SP-49 (cell line): ENCODE measurements around the gene UNCX.

- PRO-cap: no peak
Observed at GRCh38 chr7:618433-618833, 98.8 kb upstream of the PDGFA start.

- PRO-cap: no peak
Observed at GRCh38 chr7:711783-712335, 14.6 kb upstream of the DNAAF5 start.

- PRO-cap: no peak
Observed at GRCh38 chr7:767418-768325, 40.6 kb upstream of the PRKAR1B start.

- PRO-cap: no peak
Observed at GRCh38 chr7:855841-856210, 20.5 kb upstream of the GET4 start.

GRCh38 chr7:873707-874540, 2.4 kb upstream of the GET4 start:
- PRO-cap: no peak

DNA sequence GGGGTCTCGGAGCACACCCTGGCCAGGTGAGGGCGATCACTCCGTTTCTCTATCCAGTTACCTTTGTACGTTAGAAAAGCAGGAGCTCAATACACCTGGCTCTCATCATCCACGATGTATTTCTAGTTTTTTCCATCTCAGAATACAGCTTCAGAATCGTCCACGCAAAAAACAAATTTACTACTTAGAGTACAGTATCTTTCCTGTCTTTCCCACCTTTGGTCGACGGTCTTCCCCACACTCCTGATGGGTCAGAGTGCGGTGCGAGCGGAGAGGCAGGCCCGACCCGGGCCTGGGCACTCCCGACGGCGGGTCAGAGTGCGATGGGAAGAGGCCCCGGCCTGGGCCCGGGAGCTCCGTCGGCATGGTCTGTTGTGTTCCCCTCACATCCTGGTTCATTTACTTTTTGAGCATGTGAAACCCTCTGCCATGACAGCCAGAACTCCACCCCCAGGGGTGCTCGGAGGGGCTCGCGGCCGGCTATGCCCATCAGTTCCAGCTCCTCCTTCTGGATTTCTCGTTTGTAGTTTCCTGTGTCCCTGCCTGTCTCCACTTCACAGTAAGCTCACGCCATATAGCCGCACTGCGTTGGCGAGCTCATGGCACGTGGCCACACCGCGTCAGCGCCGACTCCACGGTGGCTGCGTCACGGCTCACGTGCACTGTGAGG, 7.9 kb downstream of the COX19 start:
- PRO-cap: no peak

DNA sequence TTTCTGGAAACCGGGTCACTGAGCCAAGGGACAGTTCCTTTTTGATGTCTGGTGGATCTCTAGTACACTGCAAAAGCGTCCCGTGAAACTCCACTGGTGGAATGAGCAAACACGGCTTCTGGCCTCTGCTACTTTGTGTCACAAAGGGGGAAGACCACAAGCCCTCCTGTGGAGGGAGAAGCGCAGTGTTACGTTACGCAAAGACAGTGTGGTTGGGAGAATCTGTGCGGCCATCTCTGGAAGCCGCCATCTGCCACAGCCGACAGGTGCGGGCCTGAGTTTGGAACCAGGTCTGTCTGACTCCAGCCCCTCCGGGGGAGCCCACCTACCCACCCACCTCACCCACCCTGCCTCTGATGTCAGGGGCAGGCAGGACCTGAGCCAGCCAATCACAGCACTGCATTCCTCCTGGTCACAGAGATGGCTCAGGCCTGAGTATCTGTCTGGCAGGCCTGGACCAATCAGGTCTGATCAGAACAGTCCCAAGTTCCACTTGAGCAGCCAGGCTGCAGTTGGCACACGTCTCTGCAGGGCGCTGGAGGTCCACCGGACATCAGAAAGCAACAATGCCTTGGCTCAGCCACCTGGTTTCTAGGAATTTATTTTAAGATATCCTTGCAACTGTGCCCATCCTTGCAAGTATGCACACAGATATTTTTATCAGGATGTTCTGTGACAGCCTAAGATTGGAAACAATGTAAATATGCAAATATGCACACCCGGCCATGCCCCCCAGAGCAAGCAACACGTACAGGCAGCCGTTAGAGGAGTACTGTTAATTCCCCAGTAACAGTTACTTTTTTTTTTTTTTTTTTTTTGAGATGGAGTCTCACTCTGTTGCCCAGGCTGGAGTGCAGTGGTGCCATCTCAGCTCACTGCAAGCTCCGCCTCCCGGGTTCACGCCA, 2.8 kb upstream of the CYP2W1 start:
- PRO-cap: no peak

GRCh38 chr7:1045398-1046261, 1.3 kb downstream of the GPR146 start:
- PRO-cap: no peak

DNA sequence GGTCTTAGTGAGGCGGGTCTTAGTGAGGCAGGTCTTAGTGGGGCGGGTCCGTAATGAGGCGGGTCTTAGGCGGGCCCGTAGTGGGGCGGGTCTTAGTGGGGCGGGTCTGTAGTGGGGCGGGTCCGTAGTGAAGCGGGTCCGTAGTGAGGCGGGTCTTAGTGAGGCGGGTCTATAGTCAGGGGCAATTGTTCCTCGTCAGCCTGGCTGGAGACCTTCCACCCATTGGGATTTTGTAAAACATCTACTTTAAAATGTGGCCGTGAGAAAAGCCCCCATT, 15.5 kb downstream of the GPR146 start:
- PRO-cap: no peak

DNA sequence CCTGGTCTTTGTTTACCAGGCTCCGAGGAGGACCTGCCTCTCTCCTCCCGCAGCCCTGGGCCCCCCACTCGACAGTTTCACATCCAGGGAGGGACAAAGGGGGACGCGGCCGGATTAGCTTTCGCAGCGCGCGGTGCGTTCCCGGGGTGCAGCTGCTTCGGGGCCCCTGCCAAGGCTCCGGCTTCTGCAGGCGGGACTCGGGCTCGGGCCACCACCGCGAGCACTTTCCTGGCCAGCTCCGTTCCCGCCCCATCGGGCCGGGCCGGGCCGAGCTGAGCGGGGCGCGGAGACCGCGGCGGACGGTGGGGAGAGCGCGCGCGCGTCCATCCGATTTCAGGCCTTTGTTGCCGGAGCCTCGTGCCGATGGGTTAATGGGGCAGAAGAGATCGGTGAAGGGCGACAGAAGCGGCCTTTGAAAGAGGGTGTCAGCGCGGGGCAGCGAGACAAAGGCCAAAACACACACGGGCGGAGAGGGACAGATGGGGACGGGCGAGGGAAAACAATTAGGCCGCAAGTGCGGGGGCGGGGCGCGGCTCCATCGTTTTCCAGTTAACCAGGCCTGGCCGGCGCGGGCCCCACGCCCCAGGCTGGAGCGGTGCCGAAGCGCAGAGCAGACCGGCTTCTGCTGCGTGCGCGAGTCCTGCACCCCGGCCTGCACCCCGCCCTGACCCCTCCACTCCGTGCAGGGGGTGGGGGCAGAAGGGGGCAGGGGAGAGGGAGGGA, 8.4 kb upstream of the UNCX start:
- PRO-cap: no peak

GRCh38 chr7:1232613-1233006, at the start of gene UNCX:
Gene UNCX (plus strand): TSS chr7:1232872.
- PRO-cap: no peak

DNA sequence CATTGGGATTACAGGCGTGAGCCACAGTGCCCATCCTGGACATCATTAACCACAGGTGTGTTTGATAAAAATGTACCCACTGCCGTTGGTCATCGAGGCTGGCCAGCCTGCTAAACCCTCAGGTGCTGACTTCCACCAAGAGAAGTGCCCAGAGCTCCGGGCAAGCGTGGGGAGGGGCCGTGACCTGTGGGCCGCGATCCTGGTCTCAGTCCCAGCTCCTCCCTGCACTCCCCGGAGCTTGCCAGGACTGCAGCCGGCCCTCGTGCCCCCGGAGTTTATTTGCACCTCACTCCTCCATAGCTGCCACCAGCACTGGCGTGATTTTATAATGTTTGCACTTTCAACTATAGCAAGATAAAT, 30.7 kb downstream of the UNCX start:
- PRO-cap: no peak

DNA sequence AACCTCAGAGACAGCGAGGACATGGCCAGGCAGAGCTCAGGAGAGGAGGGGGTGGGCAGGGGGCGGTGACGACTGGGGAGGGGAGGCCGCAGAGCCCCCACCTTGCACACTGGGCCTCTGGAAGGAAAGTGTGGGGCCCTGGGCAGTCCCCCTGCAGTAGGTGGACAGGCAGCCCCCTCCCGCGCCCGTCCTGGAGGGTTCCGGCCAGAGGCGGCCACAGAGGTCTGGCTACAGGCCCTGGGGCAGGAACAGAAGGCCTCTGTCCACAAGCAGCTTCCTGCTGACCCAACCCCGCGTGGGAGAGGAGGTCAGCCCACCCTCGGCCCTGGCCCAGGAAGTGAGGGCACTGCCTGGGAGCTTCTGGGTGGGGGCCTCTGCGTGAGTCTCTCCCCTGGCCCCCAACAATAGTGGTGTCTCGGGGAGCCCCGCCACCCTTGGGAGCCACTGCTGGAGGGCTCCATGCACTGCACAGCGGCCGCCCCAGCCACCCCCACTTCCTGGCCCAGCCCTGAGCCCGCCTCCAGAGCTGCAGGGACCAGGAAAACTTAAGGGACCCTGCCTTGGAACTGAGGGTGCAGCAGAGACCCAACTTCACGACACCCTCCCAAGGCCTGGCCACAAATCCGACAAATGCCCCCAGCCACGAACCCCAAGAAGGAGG, 4.7 kb downstream of the MICALL2 start:
- PRO-cap: no peak

DNA sequence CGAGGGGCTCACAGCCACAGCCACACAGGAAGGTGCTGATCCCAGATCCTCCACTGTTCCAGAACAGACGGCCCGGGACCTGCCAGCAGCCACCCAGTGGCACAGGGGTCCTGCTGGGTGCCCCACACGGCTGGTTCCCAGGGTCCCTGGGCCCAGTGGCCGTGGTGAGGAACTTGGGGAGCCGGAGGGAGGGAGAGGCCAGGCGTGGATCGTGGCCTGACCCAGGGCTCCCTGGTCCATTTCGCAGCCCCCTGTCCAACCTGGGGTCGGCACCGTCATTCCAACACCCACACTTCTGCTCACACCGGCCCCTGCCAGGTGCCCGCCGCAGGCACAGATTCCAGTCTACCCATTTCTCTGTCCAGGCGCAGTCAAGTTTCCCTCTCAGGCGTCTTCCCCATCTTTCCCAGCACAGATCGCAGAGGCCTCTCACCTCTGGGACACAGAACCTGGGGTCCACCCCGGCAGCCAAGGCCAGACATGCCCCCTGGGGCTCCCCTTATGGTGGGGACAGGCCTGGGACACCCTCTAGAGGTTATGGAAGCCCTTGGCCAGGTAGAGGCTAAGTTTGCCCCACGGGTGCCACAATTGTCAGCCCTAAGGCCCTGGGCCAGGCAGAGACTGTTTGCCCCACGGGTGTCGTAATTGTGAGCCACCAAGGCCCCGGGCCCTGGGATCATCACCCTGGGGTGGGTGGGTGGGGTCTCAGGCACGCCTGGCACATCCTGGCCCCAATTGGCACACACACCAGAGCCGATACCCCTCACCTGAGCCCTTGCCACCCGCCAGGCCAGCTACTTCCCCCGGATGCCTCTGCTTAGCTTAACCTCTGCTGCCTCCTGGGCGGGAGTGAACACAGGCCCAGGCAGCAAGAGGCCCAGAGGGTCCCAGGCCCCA, 8.1 kb upstream of the MICALL2 start:
- PRO-cap: no peak

DNA sequence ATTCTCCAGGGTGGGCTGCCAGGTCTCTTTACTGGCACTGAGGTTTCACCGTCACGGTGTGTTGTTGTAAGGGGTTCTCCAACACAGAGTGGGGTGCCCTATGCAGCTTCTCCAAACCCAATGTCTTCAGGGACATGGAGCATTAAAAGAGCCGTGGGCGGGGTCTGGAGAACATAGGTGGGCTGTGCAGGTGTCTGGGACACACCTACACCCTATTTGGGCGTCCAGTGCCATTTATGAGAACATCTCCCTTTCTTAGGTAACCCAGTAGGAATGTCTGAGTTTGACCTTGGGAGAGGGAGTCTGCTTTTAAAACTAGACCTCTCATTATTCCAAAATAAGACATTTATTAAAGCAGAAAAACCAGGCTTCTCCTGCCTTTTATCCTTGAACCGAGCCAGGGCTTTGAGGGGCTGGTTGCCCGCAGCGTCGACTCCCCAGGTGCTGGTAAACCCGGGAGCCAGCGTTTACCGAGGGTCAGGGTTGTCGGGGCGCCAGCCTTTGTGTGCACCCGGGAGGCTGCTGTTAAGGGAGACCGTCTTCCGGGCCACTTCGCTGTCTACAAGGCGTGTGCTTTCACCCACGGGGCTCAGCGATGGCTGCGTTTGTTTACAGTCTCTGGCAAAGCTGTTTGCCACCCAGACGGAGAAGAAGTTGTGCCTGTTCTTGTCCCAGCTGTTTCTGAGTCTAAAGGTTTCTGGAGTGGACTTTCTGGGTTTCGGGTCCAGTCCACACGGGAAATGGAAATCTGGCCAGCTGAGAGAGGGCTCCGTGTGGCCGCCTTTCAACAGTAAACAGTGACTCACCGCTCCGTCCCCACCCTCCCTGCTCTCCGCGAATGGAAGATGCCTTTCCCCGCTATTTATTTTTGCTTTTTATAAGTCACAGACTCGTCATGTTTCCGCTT, 1.9 kb downstream of the MAFK start:
- PRO-cap: no peak

DNA sequence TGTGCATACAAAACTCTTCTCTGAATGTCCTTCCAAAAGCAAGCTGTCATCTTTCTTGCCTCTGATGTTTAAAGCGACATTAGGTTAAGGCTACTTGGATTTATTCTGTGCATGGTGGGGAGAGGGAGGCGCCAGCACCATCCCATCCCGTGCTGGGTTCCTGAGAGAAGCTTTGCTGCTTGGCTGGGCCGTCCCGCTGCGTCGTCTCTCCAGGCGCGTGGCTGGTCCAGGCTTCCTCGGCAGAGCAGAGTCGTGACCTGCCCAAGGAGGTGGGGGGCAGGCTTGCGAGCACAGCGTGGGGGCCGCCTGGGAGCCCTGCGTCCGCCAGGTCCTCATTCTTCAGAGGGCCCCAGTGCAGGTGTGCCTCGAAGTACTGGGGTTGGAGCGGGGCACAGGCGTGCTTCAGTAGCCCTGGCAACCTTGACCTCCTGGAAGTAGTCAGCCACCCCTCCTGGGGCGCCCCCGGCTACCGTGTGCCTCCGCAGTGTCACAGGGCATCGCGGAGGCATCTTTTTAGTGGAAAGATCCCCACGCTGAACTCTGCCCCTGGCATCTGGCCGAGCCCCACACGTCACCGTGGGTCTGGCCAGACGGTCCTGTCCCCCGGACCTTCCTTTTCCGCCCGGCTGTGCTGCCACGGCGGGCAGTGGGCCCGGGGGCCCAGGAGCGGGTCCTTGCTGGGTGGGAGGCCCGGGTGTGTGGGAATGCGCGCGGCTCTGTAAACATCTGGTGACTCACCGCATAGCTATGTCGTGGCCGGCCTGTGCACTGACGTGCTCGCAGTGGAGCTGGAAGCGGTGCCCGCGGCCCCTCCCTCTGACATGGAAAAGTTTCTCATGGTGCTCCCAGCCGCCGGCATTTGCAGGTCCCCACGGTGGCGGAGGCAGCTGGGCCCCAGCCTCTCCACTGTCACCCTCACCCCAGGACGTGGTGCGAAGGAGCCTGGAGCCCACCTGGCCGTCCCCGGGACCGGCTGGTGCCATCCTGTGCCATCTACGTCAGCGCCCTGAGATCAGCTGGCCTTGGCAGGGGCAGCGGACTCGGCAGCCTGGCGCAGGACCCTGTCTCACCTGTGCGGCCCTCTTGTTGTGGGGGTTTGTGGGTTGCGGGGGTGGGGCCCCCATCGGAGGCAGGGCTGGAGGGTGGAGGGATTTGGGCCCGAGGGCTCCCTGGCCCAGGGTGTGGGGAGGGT, 6.5 kb downstream of the MAFK start:
- PRO-cap: no peak

DNA sequence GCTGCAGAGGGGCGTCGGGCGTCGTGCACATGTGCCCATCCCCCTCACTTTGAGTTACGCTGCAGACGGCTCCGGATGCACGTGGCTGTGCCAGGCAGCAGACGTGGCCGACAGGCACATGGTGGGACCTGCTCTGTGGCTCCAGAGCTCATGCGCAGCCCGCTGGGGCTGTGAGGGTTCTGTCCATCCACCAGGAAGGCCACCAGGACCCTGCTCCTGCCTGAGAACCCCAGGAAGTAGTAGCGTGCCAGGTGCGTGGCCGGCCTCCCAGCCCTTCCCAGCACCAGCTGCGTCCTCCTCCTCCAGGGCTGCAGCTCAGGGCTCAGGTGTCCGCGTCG, 24.9 kb downstream of the ELFN1 start:
- PRO-cap: no peak

DNA sequence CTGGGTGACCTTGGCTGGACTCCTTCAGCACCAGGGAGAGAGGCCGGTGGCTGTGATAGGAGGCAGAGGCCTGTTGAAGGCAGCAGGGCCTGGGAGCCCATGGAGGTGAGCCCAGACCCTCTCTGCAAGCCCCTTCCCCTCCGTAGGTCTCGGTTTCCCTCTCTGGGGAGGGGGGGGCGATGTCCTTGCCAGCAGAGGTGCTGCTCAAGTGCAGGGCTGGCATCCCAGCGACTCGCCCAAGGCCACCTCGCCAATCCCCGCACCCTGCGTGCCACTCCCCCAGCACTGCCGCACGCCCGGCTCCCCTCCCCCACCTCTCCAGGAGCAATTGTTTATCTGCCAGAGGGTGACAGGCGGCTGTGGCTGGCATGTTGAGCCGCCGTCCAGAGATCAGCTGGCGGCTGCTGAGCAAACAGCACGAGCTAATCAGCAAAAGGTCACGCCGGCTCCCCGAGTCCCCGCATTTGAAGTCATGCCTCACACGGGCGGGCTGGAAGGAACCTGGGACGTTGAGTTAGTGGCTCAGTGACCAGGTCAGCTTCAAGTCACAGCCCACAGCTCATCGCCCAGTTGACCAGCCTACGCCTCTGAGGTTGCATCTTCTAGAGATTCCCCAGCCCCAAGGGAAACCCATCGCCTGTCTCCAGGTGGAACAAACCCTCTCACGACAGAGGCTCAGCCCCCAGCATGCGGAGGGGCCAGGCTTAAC, 43.7 kb downstream of the ELFN1 start:
- PRO-cap: no peak

GRCh38 chr7:1749799-1750552, 79.9 kb downstream of the ELFN1 start:
- PRO-cap: no peak

DNA sequence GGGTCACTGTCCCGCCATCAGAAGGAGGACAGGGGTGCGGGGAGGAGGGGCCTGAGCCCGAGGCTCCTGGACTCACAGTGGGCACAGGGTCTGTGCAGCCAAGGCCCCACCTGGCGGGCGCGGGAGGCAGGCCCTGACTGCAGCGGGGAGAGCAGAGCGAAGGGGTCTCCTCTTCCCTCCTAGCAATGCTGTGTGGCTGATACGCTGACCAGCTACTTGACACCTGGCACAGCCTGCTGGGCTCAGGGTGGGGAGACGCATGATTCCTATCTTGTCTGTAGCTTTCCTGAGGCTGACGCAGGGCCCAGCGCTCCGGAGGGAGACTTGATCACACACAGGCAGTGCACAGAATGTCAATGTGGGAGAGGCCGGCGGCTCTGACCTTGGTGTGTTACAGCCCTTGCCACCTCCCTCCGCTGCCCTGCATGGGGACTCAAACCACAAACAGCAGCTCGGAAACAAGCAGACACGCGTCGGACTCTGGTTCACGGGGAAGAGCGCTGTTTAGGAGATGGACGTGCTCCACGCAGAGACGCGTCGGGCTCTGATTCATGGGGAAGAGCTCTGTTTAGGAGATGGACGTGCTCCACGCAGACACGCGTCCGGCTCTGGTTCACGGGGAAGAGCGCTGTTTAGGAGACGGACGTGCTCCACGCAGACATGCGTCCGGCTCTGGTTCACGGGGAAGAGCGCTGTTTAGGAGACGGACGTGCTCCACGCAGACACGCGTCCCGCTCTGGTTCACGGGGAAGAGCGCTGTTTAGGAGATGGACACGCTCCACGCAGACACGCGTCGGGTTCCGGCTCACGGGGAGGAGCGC, 175.1 kb downstream of the ELFN1 start:
- PRO-cap: no peak